ENCODE measurements around the gene LYRM1.

DNA sequence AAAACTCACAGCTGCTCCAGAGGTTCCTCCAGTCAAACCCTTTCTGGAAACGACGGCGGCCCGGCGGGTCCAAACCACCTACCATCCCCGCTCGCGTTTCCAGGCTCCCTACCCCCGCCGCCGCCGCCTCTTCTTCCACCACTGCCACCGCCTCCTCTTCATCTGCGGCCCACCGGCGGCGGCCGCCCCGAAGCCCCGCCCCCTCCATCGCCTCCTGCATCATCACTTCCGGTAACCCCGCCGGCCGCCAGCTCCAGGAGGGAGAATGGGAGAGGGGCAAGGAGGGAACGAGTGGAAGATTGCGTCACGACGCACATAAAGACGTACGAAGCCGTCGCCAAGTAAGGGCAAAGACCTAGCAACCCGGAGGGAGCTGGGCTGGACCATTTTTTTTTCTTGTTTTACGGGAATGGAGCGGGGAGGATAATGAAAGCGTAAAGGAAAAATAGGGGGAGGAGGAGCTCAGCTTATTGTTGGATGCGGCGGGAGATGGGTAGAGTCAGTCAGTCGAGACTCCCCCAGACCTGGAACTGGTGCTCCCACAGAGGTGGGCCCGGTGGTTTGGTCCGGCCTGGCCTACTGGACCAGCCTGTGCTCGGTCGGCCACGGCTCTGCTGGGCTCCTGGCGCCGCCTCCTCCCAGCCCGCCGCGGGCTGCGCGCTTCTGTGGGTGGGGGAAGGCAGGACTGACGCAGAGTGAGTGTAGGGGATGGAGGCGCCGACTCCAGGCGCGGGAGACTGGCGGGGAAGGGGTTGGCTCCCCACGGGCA is at the start of gene LYRM1:
TSS of gene LYRM1 (plus strand) at position 577 of the 769 bp plus-strand sequence.
- RRBS = 1% methylated on average over 8 of the region's 59 CpGs

DNA sequence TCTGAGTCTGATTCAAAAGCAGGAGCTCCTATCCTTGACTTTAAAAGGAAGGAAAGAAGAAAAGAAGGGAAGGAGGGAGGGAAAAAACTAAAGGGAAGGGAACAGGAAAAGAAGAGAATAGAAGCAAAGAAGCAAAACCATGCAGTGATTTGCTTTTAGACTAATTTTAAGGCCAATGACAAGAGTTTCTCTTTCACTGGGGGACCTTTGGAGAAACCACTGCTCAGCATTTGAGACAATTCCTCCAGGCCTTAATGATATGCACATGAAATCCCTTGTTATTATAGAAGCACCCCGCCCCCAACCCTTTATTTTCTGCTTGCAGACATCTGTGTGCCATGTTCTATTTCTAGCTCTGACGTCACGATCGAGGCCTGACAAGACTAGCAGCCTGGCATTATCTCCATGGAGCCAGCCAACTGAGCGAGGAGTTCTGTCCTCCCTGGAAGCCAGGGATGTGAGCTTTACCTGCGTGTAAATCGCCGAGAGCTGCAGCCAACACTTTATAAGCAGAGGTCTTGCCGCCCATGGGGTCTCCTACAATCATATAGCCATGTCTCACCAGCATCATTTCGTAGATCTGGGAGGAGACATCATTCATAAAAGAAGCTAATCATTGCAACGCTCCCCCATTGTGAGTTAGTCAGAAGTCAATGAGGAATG is 117.0 kb downstream of the DNAH3 start:
- RRBS = no CpG with 5 or more reads among the region's 11 CpGs

DNA sequence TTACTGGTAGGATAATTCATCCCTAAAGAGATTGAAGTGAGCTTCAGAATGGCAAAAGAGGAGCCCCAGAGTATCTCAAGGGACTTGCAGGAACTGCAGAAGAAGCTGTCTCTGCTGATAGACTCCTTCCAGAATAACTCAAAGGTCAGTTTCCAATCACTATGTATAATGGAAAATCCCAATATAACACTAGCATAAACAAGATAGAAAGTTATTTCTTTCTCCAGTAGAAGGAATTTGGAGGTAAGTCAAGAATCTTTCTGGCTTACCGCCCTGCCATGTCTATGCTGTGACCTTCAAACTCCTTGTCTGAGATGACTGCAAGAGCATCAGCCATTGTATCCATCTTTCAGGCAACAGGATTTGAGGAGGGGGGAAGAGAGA is 2.7 kb downstream of the LDAF1 start:
- RRBS = no CpG with 5 or more reads among the region's 1 CpG

DNA sequence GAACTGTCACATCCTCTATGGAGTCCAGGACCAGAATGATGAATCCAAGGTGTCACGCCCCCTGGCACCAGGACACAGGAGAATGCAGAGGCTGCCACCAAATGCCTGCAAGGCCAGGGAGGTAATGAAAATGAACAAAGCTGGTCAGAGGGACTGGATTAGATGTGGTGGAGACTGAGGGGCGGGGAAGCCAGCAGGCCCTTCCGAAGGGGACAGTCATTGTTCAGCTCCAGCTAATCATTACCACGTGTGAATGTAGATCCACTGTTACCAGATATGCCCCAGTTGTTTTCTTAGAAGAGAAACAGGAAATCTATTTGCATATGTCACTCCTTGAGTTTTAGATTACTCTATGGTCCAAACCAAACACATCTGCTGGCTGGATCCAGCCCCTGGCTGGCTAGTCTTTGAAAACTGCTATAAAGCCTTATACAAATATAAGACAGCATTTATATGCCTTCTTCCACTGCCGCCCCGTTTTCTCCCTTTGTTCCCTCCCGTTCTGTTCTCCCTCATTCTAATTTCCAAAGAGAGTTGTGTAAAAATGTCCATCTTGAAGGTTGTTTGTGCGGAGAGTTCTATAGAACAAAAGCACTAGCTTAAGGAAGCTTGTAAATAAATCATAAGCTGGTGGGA is 14.3 kb downstream of the CRYM start:
- RRBS = no CpG with 5 or more reads among the region's 8 CpGs

DNA sequence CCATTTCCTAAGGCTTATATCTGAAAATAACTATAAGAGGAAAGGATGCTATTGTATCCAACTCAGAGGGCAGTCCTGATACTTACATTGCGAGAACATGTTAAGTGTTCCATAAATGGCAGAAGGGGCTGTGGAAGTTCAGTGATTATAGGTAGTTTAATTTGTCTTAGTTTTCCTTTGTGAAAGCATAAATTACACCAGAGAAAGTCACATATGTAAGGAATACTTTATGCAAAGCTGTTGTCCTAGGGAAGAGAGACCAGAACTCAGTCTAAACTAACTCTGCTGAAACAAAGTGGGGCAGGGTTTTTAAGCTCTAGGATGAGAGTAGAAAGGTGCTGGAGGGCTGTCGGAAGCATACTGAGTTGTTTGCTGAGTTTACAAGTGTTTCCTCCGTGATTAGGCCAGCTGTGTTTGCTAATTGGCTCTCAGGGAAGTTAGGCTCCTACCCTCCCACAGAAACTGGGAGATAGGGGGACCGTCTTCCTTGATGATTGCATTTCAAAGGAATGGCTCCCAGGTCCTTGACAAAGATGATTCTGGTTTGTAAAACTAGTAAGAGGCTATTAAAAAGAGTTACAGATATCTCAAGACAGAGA is 24.3 kb upstream of the CRYM start:
- RRBS = no CpG with 5 or more reads among the region's 4 CpGs

- RRBS = no CpG with 5 or more reads among the region's 11 CpGs
Measured at GRCh38 chr16:21600422-21600863, 1.1 kb downstream of the METTL9 start.

DNA sequence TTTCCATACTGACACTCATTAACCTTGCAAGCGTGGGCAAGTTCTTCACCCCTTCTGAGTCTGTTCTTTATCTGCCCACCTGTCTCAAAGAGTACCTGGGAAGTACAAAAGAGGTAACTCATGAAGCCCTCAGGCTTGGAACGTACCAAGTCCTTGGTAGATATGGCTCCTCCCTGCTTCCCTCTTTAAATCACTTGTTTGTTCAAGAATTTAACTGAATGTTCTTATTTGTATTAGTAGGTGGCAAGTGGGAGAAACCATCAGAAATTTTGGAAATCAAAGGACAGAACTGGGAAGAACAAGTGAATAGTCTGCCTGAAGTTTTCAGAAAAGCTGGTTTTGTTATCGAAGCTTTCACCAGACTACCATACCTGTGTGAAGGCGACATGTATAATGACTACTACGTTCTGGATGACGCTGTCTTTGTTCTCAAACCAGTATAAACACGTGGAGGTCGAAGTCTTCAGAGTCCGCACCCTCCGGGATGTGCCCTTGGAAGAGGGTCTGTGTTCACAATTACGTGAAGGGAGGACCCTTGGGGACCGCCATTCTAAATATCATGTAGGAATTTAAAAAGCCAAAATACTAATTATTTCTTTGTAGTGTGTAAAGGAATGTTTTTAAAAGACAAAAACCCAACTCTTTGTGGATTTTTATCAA is 2.7 kb upstream of the IGSF6 start:
- RRBS = no CpG with 5 or more reads among the region's 12 CpGs

DNA sequence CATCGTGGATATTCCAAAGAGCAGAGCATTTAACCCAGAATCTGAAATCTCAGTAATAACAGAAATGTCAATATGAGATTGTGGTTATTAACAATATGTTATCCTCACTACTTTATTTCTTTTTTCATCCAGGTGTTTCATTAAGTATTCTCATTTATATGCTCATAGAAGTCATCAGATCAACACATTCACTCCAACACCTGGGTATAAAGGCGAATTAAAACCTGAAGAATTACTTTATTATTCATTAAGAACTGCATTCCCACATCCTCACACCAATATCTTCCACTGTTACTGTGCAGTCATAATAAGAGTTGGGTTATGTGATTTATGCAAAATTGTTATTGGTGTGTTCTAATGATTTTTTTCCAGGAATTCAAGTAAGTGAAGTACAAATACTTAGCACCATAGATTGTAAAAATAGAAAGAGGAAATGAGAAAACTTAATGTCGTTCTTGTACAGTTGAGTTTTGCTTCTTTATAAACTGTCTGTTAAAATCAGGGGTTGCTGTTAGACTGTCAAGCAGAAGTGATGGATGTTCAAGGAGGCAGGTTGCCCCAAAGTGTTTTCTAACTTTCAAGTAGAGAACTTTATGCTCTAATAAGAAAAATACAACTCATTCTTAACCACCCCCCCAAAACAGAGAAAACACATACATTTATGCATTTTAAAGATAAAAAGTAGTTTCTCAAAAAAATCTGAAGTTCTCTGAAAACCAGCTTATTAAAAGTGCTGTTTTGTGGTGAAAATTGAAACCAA is 4.3 kb upstream of the IGSF6 start:
- RRBS = no CpG with 5 or more reads among the region's 3 CpGs

DNA sequence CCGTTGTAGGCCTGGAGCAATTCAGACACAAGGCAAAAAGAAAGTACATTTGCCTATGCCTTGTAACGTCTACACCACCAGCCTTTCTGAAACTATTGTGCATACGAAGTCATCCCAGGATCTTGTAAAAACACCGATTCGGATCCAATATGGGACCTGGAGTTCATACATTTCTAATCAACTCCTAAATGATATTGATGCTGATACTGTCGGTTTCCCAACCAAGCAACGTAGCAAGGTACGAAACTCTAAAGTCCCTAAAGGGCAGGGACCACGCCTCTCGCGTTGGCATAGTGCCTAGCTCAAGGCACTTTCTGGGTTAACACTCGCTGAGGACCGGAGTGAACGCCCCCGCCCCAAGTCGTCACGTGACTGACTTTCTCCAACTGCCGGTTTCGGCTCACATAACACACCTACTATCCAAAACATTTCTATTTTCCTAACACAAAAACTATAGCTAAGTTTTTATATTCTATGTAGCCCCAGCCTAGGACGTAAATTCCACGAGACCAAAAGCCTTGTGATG is 853 bp upstream of the UQCRC2 start:
- RRBS = 2% methylated on average over 6 of the region's 21 CpGs

DNA sequence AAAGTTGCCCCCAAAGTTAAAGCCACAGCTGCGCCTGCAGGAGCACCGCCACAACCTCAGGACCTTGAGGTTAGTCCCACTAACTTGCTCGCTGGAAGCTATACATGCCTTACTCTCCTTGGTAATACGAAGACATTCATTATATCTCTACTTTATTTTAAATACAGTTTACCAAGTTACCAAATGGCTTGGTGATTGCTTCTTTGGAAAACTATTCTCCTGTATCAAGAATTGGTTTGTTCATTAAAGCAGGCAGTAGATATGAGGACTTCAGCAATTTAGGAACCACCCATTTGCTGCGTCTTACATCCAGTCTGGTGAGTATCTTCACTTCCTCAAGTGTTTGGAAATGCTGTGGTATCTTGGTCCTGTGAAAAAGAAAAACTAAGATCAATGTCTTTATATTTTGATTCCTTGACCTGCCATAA is 4.1 kb downstream of the UQCRC2 start:
- RRBS = no CpG with 5 or more reads among the region's 5 CpGs

- RRBS = 2% methylated on average over 8 of the region's 28 CpGs
Measured at GRCh38 chr16:22008612-22009127, 759 bp downstream of the MOSMO start.

- RRBS = 1% methylated on average over 8 of the region's 69 CpGs
Measured at GRCh38 chr16:22189876-22190621, 16.0 kb upstream of the EEF2K start.

DNA sequence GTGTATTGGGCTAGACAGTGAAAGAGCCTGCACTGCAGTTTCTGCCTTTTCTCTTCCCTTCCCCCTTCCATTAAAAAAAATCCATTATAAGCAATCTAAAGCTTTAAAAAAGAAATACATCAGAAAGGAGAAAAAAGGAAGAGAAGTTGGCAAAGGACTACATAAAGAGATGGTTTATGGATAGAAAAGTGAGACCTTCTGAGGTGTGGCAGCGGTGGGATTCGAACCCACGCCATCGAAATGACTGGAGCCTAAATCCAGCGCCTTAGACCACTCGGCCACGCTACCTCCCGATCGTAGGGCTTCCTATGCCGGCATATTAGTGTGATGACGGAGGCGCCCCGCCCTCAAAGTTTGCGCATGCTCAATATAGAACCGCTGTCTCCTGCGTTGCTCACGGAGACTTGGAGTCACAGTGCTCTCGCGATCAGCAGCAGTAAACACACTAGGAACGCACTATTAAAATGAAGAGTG is 10.5 kb upstream of the EEF2K start:
- RRBS = no CpG with 5 or more reads among the region's 20 CpGs

DNA sequence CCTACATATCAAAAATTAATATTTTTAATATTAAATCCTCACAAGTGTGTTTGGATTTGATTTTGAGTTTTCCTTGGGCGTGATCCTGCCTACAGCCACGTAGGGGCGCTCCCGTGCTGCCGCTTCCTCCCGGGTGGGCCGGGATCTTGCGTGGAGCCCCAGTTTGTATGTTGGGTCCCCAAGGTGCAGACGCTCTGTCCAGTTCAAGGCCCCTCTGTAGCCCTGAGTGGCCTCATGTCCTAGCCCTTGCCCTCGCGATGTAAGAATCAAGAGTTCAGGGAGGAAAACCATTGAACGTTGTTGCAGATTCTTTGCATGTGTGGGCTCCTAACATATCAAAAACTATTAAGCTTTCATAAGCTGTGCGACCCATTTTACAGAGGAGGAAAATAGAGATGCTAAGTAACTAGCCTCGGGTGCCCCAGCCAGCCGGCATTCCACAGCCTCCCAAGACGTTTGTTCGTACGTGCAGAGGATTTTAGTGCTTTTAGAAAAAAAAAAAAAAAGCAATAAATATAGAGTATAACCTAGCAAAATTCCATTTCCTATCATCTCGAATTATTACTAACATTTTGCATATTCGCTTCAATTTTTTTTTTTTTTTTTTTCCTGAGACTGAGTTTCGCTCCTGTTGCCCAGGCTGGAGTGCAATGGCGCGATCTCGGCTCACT is 10.0 kb upstream of the EEF2K start:
- RRBS = no CpG with 5 or more reads among the region's 24 CpGs

DNA sequence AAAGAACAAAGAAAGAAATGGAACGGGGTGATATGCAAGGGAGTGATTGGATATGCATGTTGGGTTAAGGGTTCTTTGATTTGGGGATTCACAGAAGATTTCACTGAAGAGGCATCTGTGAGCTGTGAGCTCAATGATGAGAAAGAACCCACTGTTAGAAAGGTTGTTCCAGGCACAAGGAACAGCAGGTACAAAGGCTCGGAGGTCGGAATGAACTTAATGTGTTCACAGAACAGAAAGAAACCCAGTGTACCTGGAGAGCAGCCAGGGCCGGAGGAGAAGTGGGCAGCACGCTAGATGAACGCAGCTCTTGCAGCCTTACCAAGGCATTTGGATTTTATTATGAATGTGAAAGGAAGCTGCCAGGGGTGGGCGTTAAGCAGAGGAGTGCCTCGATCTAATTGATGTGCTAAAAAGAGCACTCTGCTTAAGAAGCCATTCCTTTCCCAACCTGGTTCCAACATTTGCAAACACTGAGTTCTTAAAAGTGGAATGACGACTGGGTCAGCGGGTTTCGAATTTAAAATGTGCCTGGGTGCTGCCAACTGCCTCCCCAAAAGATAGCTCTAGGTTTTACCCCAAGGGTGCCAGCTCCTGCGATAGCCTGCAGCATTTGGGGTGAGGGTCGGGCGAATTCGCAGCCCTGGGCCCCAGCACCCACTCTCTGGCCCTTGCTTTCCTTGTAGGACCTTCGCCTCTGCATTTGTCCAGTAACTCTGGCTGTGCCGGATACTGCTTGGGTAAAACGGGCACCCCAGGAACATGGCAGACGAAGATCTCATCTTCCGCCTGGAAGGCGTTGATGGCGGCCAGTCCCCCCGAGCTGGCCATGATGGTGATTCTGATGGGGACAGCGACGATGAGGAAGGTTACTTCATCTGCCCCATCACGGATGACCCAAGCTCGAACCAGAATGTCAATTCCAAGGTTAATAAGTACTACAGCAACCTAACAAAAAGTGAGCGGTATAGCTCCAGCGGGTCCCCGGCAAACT is 19.2 kb downstream of the EEF2K start:
- RRBS = no CpG with 5 or more reads among the region's 30 CpGs

DNA sequence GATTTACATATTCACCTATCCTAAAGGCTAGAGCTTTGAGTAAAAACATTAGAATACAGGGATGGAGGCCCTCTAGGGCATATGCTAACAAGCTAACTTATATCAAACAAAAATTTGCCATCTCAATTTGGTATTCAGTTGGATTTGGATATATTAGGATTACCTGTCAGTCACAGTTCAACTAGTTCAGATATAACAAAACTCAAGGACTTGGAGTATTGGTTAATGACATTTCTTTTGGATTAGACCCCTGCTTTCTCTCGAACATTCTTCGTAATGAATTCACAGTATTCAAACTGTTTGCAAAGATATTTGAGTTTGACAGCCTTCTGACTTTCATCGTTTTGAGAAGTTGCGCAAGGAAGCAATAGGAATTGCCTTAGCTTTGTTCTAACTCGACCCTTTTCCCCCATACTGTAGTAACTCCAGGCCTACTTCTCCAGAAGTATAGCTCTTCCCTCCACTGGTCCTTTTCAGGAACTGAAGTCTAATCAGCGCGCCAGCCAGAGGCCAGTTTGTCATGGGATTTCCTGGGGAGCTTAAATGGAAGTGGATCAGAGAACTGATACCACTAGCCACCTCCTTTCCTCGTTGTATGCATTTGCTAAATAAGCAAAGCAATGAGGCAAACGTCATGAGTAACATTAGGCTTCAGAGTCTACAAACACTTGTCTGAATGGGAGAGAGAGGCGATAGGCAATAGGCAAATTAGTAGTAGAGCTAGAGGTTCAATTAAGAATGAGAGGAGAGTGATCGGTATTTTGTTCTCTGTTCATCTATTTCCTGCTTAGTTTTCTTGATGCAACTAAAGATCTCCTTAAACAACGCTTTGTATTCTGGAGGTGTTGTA is 28.0 kb downstream of the CDR2 start:
- RRBS = no CpG with 5 or more reads among the region's 12 CpGs

- RRBS = no CpG with 5 or more reads among the region's 8 CpGs
Measured at GRCh38 chr16:22368219-22369015, 6.0 kb downstream of the CDR2 start.

DNA sequence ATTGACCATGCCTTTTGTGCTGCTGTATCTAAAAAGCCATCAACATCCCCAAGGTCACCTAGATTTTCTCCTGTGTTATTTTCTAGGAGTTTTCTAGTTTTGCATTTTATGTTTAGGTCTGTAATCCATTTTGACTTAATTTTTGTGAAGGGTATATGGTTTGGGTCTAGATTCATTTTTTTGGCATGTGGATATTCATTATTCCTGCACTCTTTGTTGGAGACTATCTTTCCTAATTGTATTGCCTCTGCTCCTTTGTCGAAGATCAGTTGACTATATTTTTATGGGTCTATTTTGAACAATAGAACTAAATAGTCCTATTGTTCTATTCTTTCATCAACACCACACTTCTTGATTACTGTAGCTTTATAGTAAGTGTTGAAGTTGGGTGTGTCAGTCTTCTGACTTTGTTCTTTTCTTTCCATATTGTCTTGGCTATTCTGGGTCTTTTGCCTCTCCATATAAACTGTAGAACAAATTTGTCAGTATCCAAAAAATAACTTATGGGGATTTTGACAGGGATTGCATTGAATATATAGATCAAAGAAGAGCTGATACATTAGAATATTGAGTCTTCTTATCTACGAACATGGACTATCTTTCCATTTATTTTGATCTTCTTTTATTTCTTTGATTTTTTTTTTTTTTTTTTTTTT is 35.8 kb upstream of the CDR2 start:
- RRBS = no CpG with 5 or more reads among the region's 2 CpGs

- RRBS = 100% methylated on average over 1 of the region's 24 CpGs
Measured at GRCh38 chr16:22419675-22420508, 45.5 kb upstream of the CDR2 start.

DNA sequence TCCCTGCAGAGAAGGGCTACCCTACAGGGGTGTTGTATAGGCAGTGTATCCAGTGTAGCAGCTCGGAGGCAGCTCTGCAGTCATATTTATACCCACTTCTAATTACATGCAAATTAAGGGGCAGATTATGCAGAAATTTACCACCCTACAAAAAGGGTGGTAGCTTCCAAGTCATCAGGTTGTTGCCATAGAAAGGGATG is 98.5 kb downstream of the HS3ST2 start:
- RRBS = no CpG with 5 or more reads among the region's 1 CpG

Measured in GM19239 (cell line).